Fallopian tube (tissue), 1 donor: ENCODE data around the genes ZDHHC22 and TMEM63C.

- PRO-cap: no peak
Measured at GRCh38 chr14:76920442-76921107, 94.4 kb downstream of the LRRC74A start.

- PRO-cap: no peak
Measured at GRCh38 chr14:76959179-76959825, 69.2 kb downstream of the IRF2BPL start.

DNA sequence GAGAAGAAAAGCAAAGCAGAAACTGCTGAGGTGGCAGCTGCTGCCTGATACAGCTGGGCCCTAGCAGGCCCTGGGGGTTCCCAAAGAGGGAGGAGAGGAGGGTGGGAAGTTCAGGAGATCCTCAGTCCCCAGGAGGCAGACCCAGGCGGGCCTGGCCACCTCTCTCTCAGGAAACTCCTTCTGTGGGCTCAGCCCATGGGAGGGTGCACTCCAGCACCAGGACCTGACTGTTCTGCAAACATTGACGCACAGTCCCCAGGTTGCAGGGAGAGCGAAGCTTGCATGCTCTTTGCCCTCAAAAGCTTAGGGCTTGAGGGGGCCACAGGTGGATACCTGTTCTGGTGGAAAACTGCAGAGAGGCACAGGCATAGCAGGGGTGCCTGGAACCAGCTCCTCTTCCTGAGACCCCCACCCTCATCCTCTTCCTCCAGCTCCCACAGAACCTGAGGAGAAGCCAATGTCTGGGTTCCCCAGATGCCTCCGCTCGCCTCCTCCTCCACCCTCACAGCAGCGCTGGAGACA is 29.5 kb downstream of the IRF2BPL start:
- PRO-cap: no peak

DNA sequence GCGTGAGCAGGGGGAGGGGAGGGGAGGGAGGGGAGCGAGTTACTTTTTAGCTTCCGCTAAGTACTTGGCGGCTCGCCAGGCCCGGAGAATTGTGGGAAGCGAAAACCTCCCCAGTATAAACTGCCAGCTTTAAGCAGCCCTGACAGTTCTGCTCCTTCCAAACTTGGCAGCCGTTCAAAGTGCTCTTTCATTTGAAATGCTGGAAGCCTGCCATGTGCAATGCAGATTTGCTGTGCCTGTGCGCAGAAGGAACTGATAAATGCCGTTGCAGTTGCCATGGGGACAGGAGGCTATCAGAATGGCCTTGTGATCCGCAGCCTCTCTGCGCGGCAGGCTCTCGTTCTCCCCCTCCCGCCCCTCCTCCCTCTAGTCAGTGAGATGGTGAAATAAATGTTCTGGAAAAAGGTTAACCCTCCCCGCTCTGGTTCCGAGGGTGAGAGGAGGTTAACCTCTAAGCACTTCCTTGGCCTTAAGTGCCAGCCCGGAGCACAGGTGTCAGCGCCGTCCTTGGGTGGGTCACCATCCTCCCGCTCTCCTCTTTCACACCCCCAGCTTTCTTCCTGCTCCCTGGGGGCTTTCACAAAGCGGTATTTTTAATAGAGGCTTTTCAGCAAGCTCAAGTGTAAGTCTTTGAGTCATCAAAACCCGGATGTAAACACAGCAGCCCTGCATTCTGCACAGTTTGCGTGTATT is 11.9 kb upstream of the IRF2BPL start:
- PRO-cap: bidirectional peak, plus-strand start at position 296 of the sequence, minus-strand start outside the sequence

DNA sequence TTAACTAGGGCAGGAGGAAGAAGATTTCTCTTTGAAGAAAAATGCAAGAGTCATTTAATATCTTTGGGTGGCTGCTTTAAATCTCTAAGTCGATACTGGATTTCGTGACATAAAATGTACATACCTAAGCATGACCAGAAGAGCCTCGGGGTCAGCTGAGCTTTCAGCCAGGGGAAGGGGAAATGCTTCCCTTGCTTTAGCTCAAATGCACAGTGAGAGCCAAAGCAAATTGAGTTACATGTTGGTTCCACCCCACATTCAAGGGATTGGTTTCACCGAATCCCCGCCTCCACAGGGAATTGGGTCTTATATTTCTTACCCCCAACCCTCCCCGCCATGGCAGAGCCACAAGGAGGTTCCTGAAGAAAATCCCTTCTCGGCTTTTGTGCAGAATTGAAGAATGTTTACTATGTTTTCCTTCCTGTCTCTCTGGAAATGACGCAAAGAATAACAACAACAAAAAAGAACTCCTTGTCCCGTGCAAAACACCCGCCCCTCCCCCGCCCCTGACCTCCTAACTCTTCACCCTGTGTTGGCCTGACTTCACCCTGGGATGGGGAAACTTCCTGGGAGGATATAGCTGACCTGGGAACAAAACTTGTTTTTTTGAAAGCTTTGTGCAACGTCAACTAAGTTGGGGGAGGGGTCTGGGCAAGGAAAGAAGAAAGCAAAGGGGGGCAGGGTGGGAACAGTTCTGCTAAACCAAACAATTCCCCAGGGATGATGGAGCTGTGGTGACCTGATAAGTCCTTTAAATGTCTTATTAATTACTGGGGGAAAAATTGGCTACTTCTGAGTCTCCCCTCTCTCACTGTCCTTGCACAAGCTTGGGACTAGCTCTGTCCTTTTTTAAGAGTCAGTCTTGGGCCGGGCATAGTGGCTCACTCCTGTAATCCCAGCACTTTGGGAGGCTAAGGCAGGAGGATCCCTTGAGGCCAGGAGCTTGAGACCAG is 21.8 kb upstream of the CIPC start:
- PRO-cap: bidirectional peak, plus-strand start at position 328 of the sequence, minus-strand start at position 214 of the sequence

- PRO-cap: no peak
Measured at GRCh38 chr14:77140761-77141867, at the start of gene ZDHHC22. TSS of gene ZDHHC22 (minus strand) at chr14:77141791.

DNA sequence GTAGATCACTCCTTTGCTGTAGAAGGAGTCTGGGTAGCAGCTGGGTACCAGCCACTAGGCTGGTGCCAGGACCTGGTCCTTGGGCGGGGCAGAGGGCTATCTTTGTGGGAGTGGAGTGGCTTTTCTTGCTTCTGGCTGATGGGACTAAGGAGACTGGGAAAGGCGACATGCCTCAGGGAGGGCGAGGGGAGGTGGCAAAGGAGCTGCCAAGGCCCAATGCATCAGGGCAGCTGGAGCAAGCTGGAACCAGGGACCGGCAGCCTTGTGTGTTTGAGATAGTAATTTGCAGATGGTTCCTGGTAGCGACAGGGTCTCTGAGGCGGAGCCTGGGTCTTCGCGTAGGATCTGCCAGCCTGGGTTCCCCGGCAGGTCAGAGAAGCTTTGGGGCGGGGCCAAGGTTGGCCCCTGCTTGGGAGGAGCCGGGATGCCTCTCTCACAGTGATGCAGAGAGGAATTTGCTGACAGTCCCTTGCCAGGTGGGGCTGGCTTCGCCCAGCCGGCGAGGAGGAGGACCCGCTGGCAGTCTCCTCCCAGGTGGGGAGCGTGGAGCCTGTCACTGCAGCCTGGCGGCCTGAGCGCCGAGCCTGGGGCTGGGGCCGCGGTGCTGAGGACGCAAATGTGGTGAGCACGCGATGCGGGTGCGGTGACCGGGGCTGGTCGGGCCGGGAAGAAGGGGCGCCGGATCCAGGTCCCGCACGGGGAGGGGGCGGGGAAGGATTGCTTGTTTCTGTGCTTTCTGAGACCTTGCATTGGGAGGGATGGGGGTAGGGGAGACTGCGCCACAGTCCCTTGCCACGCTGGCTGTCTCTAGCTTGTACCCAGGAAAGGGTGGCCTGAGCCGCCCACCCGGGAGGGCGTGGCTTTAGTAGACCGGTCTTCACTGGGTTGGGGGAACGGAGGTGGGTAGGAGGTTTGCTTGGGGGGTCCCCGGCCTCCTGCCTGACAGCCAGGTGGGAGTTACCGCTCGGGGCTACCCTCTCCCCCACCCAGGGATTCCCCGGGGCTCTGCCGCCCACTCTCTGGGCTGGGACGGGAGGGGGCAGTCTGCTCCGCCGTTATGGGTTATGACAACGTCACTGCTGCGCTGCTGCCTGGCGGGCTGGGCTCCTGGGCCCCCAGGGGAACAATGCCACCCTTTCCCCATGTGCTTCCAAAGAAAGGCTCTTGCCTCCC is at the start of gene TMEM63C:
TSS of gene TMEM63C (plus strand) at position 522 of the 1,173 bp plus-strand sequence.
- PRO-cap: unidirectional peak, plus-strand start at position 556 of the sequence

DNA sequence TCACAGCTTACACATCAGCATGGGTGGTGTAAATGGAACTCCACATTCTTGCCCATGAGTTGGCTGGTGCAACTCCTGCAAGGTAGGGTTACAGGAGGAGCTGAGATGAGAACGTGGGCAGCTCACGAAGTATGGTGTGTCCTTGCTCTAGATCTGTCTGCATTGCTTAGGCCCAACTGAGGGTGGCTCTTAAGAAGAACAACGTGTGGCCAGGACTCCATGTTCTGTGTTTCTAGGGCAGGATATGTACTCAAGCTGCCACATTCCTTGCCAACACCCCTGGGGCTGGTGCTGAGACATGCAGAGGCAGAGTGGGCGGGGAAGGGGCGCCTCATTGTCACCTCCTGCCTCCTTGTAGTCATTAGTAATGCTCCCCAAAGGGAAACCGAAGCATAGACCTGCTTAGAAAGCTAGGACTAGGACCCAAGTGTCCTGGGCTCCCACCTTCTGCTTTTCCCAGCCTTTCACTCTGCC is 3.2 kb downstream of the TMEM63C start:
- PRO-cap: no peak

- PRO-cap: no peak
Measured at GRCh38 chr14:77186665-77187555, 5.3 kb downstream of the TMEM63C start.

- PRO-cap: no peak
Measured at GRCh38 chr14:77303573-77304169, 17.0 kb downstream of the POMT2 start.

DNA sequence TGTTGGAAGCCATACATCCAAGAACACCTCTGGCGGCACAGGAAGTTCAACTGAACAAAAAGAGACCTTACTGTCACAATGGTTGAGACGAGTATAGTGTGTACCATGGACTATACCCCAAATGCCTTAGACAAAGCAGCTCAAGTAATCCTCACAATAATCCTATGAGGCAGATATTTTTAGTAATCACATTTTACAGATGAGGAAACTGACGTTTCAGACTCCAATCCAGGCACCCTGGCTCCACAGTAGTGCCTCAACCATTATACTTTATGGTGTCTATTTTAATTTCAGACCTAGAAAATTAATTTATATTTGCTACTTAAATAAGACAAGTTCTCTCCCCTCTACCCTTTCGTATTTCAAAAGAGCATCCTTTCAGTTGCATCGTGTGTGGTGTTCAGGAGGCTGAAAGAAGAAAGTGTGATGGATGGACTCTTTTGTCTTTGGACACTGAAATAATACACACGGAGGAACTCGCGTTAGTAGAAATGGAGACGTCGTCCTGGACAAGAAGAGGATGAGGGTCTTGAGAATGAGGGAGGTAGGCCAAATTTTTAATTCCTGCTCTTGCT is 1.1 kb downstream of the TMED8 start:
- PRO-cap: no peak

- PRO-cap: no peak
Measured at GRCh38 chr14:77687655-77688178, 20.1 kb downstream of the ALKBH1 start.

- PRO-cap: no peak
Measured at GRCh38 chr14:80056111-80056725, 155.1 kb downstream of the DIO2 start.

GRCh38 chr14:80310981-80311422 is 99.7 kb upstream of the DIO2 start:
- PRO-cap: no peak

- PRO-cap: no peak
Measured at GRCh38 chr14:80784677-80785713, 156.5 kb downstream of the CEP128 start.

DNA sequence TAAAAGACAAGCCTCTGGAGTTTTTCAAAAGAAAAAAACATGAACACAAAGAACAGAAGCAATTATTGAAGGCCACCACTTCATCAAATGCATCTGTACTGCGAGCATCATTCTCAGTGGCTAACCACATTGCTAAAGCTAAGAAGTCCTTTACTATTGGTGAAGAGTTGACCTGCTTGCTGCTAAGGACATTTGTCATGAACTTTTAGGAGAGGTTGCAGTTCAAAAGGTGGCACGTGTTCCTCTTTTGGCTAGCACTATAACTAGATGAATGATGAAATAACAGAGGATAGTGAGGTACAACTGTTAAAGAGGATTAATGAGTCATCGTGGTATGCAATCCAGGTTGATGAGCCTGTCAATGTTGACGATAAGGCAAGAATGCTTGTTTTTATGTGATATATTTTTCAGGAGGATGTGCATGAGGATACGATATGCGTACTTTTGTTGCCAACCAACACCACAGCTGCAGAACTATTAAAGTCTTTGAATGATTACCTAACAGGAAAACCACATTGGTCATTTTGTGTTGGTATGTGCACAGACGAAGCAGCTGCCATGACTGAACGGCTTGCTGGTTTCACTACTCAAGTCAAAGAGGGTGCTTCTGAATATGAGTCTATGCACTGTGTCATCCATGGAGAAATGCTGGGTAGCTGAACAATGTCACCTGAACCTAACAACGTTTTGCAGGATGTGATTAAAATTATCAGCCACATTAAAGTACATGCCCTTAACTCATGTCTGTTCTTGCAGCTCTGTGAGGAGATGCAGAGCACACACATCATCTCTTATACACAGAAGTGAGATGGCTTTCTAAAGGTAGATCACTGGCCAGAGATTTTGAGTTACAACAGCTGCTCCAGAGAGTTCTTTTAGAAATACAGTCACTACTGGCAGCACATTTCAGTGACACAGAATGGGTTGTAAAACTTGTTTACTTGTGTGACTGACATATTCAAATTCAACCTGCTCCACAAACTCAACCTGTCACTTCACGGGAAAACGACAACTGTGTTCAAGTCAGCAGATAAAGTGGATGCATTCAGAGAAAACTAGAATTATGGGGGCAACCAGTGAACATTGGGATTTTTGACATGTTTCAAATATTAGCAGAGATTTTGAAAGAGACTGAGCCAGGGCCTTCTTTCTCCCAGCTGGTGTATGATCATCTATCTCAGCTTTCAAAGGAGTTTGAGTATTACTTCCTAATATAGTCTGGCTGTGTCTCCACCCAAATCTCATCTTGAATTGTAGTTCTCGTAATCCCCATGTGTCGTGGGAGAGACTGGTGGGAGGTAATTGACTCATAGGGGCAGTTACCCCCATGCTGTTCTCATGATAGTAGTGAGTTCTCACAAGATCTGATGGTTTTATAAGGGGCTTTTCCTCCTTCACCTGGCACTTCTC is 10.3 kb downstream of the CEP128 start:
- PRO-cap: no peak

DNA sequence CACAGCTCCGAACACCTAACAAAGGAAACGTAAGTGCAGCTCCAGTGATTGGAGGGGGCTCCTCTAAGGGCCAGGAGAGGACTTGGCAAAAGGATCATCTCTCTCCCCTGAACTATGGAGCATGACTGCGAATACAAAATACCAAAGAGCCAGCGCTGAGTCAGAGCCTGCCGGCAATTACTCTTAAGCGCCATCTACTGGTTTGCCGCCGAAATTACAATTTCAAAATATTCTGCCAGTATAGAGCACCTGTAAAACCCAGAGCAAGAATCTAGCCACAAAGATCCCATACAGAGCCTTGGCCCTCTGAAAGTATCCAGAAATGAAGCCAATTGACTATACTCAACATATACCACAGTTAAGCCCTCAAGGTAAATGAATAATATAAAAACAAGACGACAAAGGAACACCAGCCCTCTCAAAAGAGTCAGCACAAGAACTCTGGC is 50.2 kb downstream of the GTF2A1 start:
- PRO-cap: unidirectional peak, minus-strand start at position 116 of the sequence

DNA sequence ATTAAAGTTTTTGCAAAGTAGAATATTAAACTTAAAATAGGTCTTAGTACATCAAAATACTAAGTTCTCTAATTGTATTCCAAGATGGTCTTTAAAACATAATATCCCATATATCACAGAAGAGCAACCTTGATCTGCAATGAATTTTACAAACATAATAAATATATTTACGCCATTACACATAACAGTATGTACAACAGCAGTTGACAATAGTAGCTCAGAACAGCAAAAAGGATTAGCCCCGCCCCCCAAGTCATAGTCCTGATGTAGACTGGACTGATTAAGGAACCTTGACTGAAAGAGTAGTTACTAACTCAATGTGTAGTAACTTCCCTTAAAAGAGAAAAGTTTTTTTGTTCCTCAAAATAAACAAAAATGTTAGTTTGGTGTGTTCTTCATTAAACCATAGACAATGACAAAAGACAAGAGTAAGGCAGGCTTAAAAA is 44.6 kb downstream of the GTF2A1 start:
- PRO-cap: no peak

GRCh38 chr14:81219085-81219728 is 1.6 kb downstream of the GTF2A1 start:
- PRO-cap: bidirectional peak, plus-strand start at chr14:81219303, minus-strand start at chr14:81219363; bidirectional peak, plus-strand start at chr14:81219474, minus-strand start at chr14:81219445

DNA sequence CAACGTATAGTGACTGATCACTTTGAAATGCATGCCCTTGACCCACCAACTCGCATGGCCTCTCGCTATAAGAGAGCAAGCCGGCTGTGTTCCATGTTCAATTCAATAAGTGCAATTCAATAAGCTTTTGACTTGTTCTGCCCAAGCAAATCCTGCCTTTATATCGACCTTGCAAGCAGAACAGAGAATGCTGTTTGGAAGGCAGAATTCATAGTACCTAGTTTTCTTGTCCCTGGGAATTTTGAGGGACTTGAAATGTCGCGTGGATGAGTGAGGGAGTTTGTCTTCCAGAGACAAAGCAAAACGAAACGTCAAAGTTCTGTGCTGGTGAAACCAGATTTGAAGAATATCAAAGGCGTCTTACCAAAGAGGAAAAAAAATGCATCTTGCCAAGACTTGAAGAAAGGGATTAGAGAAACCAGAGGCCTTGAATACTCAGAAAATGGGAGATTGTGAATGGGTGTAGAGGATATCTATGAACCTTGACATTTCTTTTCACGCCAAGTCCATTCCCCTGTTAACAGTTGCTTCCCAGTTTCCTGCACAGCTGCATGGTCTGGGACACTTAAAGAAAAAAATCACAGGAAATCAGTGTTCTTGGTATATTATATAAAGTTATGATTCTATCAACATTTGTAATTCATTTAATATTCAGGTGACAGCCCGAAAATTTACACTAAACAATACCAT is 1.2 kb upstream of the GTF2A1 start:
- PRO-cap: no peak